AG09319 (cell line): ENCODE measurements around a stretch of chr1.

GRCh38 chr1:54668687-54668944 is 27.0 kb downstream of the MROH7 start:
- RRBS = no CpG with 5 or more reads among the region's 1 CpG

- RRBS = no CpG with 5 or more reads among the region's 12 CpGs
These were observed 1.3 kb downstream of the LEXM start for GRCh38 chr1:54807062-54807730.

- RRBS = no CpG with 5 or more reads among the region's 5 CpGs
These were observed 39.3 kb downstream of the DHCR24 start for GRCh38 chr1:54847351-54848484.

GRCh38 chr1:54865597-54866254 is 21.3 kb downstream of the DHCR24 start:
- RRBS = no CpG with 5 or more reads among the region's 8 CpGs

GRCh38 chr1:54949886-54951373 is 30.0 kb upstream of the TMEM61 start:
- RRBS = no CpG with 5 or more reads among the region's 47 CpGs

- RRBS = no CpG with 5 or more reads among the region's 8 CpGs
These were observed 26.3 kb downstream of the PCSK9 start for GRCh38 chr1:55065413-55066287.

DNA sequence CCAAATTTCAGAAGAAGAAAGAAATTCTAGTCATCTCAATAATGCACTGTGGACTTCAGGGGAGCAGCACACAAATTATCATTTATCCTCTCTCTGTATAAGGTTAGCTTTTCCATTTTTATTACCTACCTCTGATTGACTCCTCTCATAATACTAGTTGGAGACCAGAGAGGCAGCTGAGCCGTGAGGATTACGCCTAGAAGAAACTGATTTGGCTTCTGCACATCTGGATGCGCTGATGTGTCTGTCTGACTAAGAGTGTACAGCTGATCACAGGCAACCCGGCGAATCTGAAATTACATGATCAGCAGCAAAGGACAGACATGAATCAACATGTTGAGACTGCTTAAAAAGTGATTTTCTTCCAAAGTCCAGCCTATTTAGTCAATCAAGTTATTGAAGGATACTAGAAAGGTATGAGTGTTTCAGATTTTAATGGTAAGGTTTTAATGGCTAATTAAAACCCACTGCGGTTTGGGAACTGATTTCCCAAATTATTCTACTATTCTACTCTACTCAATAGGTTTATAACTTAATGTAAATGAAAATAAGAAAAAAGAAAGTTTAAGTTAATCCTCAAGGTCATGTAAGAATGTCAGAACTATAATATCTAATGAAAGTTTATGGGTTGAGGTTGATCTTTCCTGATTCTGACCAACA is 81.2 kb downstream of the PCSK9 start:
- RRBS = no CpG with 5 or more reads among the region's 6 CpGs

DNA sequence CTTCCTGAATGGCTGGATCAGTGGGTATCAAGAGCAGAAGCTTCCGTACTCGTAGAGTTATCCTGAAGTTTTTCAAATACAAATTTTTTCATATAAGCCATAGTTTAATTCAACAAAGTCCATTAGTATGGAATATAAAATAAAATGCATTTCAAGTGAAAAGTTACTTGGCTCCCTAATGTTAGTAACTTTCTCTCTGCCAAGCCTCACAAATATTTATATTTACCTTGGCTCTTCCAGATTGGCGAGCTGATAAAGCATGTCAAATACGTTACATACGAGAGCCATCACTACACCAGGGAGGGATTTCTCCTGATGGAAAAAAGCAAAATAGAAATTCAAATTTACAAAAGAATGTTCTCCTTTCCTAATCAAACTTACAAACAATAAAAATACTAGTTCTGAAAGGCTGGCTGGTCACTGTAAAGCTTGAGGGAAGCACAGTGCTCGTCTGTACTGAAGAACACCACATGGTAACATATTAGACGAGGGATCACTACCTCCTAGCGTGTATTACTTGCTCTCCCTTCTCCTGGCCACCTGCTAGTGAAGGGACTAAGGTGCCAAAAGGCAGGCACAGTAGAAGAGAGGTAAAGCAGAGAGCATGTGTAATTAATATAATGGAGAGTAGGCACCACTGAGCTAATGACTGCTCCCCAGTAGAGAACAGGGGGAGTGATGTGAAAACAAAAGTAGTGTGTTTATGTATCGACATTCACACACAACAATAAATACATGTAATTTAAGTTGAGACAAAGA is 80.9 kb downstream of the USP24 start:
- RRBS = no CpG with 5 or more reads among the region's 9 CpGs

- RRBS = no CpG with 5 or more reads among the region's 7 CpGs
These were observed 76.7 kb downstream of the USP24 start for GRCh38 chr1:55138169-55139177.

DNA sequence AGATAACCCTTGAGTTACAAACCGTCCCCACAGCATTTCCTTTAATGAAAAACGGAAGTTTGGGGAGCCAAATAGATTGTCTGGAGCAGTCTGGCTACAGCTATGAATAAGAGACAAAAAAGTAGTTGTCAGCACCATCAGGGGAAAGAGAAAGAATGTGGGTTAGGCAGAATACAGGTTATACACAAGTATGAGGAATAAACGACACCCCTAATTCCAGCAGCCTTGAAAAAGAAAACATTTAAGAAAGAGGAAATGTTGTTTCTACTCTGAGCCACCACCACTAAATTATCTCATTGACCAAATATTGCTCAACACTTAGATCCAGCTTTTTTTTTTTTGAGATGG is 29.4 kb upstream of the USP24 start:
- RRBS = no CpG with 5 or more reads among the region's 3 CpGs

DNA sequence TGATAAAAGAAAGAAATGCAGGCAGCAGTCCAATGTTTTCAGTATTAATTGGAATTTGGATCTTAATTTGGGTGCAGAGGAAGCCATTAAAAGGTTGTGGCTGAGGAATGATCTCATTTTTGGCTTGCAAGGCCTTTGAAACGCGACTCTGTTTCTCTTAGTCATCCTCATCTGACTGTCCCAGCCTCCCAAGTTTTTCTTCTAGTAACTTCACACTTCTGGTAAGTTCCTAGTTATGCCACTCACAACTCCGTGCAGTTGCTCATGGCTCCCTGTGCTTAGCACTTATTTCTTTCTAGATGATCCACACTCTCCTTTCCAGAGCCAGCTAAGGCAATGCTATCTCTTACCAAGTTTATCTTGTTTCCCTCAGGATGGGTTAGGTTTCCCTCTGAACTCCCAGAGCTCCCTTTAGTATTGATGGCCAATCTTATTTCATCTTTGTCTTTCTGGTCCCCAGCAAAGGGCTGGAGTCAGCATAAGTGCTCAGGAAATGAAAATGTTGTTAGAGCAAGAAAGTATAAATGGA is 147.5 kb upstream of the USP24 start:
- RRBS = no CpG with 5 or more reads among the region's 3 CpGs

GRCh38 chr1:55375402-55375639 is 160.2 kb upstream of the USP24 start:
- RRBS = no CpG with 5 or more reads among the region's 3 CpGs

GRCh38 chr1:56133903-56134170 is 445.5 kb downstream of the PLPP3 start:
- RRBS = no CpG with 5 or more reads among the region's 4 CpGs

DNA sequence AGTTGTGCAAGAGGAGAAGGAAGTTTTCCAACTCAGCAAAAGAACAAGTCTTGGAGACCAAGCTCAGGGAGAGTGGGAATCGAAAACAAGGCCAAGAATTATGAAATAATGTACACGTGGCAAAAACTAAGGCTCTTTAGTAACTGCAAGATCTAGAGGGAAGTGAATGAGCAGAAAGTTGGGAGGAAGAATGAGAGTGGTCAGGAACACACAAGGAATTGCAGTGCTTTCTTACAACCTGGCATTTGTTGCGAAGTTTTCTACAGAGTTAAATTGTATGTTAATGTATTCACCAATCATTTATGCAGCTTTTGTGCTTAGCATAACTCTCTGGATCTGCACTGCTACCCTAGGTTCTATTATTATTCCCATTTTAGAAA is 323.4 kb downstream of the PLPP3 start:
- RRBS = no CpG with 5 or more reads among the region's 3 CpGs

GRCh38 chr1:56457678-56458403 is 121.5 kb downstream of the PLPP3 start:
- RRBS = no CpG with 5 or more reads among the region's 10 CpGs

GRCh38 chr1:56513177-56513818 is 66.1 kb downstream of the PLPP3 start:
- RRBS = no CpG with 5 or more reads among the region's 7 CpGs

GRCh38 chr1:56519718-56520384 is 59.5 kb downstream of the PLPP3 start:
- RRBS = no CpG with 5 or more reads among the region's 2 CpGs

GRCh38 chr1:56530517-56531283 is 48.7 kb downstream of the PLPP3 start:
- RRBS = no CpG with 5 or more reads among the region's 5 CpGs

DNA sequence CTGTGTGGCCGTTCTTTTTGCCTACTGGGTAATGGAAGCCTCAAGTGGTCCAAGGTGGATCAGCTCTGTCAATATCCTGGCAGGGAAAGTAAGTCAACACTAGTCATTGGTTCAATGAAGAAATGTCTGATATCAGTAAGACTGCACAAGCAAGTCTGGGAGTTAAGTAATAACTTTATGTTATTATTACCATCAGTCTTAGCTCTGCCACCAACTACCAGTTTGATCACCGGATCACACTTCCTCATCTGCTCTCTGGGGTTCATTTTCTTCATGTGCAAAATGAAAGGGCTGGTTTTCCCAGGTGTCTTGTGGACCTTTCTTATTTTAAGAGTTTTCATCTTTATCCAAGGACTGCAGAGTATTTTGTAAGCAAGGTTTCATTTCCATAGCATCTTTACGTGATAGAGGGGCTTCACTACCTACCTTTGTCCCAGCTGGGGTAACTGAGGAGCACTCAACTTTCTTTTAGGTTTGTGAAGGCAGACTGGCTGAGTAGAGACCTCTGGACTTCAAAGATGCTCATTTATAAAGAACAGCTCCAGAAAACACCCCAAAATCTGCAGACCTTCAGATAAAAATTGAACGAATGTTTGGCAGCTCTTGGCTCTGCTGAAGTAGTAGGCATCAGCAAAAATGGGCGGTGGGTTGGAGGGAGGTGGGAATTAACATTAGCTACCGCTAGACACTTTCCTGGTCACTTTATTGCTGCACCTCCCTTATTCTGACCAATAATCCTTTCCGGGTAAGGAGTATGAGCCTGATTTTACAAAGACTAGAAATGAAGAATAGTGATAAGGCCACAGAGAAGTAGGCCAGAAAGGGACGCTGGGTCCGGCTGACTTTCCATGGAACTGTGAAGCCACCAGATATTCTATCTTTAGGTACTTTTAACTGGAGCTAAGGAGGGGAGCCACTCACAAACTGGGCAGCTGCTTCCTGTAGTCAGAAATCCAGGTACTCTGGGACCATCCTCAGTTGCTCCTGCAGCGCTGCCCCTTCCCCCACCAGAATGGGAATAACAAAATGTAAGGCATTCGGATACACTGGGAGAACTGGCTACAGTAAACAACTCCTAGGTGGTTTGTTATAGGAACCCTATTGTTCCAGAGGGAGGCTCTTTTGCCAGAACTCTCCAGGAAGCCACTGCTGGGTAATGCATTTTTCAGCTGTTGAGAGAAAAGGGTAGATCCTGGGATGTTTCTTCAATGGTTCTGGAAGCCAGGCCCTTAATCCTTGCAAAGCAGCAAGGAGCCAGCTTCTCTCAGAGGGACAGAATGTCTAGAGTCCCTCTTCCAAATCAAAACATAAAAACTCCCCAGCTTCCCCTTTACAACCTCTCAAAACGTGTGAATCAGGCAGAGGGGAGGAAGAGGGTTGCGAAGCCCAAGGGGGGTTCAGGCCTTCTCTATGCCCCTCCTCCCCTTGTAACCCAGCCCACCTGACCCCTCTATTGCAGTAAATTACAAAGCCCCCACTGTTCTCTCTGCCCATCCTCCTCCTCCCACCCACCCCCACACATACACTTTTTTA is 29.6 kb downstream of the PLPP3 start:
- RRBS = 88% methylated on average over 3 of the region's 13 CpGs

DNA sequence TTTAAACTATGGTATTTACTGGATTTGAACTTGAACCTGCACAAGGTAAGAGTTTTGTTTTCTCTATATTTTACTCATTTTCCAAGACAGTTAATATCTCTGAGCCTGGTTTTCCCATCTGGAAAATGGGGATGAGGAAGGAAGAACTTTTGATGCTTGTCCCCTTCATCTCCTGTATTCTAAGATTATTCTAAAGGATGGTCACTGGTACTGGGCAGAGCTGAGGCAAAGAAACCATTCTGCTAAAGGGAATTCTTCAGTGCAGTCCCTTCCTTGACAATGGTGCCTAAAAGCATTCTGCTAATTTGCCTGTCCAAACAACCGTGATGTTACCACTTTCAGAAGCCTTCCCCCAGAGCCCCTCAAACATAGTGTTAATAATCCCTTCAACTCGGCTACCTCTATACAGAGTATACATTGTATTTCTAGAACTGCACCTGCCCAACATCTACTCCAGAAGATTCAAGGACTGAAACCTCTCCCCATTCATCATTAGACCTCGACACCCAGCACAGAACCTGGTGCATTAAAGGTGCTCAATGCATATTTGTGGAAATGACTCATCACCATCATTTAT is 19.6 kb downstream of the PLPP3 start:
- RRBS = no CpG with 5 or more reads among the region's 3 CpGs